Peyer's patch (tissue), 4 donors: ENCODE data around the genes G6PC3 and TMUB2.

GRCh38 chr17:43464022-43465004, 19.5 kb upstream of the DHX8 start:
- PRO-cap: no peak
- RAMPAGE, long total RNA, 4 experiments: no peak in any of the 4 experiments

- PRO-cap: no peak
- RAMPAGE, long total RNA, 4 experiments: no peak in any of the 4 experiments
Measured at GRCh38 chr17:43477892-43478345, 5.9 kb upstream of the DHX8 start.

DNA sequence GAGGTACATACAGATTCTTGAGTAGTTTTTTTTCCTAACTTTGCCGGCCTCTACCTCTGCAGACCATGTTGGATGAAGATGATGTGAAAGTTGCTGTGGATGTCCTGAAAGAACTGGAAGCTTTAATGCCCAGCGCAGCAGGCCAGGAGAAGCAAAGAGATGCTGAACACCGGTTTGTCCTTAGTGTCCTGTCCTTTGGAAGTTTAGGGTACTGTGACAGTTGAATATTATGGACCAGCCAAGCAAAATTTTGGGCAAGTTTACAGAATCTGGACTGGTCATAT, 8.3 kb downstream of the DHX8 start:
- PRO-cap: no peak
- RAMPAGE, long total RNA, 4 experiments: no peak in any of the 4 experiments

GRCh38 chr17:43526214-43526663, 19.9 kb downstream of the ETV4 start:
- PRO-cap: no peak
- RAMPAGE, long total RNA, 4 experiments: no peak in any of the 4 experiments

DNA sequence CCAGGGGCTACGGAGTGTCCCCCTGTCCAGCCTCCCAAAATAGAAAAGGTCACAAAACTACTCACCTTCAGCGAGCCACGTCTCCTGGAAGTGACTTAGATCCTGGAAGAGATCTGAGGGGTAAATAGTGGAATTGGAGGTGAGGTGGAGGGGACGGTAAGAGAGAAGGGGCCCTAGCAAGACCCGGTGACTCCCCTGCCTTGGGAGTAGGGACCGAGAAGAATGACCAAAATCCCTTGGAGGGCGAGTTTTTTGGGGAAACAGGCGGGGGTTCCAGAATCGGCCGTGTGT, 1.3 kb downstream of the ETV4 start:
- PRO-cap: no peak
- RAMPAGE, long total RNA, 4 experiments: no peak in any of the 4 experiments

- PRO-cap: no peak
- RAMPAGE, long total RNA, 4 experiments: no peak in any of the 4 experiments
Measured at GRCh38 chr17:43556402-43556818, 10.3 kb upstream of the ETV4 start.

- PRO-cap: no peak
- RAMPAGE, long total RNA, 4 experiments: no peak in any of the 4 experiments
Measured at GRCh38 chr17:43755219-43755833, 3.3 kb downstream of the SOST start.

DNA sequence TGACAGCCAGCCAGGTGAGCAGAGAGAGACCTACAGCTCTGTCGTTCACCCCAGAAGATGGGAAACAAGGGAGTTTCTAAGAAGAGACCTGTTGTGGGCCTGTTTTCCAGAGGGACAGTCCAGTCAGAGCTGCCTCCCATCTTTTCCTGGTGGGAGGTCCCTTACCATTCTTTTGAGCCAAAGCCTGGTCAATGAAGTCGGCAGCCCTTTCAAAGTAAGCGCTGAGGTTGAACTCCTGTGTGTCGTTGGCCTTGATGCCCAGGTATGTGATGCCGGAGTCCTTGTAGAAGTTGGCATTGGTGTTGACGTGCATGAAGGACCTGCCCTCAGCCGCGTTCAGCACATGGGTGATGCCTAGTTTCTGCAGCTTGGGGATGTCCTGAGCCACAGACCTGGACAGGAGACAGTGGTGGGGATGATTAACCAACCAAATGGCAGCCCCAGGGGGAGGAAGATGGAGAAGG, 4.2 kb downstream of the DUSP3 start:
- PRO-cap: no peak
- RAMPAGE, long total RNA, 4 experiments: no peak in any of the 4 experiments

DNA sequence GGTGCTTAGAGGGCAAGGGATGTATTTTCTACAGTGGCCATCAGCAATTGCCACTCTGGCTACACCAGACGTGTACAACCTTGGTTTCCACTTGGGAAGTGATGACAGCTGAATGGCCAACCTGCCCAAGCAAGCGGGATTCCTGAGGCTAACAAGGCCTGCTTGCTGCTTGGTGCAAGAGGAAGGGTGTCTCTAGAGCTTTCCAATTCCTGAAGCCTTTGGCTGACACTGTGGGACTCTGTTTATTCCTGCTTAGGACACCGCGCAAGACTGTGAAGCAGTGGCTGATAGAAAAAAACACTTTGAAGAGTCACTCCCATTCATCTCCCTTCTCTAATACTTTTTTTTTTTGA, 2.2 kb downstream of the DUSP3 start:
- PRO-cap: no peak
- RAMPAGE, long total RNA, 4 experiments: no peak in any of the 4 experiments

DNA sequence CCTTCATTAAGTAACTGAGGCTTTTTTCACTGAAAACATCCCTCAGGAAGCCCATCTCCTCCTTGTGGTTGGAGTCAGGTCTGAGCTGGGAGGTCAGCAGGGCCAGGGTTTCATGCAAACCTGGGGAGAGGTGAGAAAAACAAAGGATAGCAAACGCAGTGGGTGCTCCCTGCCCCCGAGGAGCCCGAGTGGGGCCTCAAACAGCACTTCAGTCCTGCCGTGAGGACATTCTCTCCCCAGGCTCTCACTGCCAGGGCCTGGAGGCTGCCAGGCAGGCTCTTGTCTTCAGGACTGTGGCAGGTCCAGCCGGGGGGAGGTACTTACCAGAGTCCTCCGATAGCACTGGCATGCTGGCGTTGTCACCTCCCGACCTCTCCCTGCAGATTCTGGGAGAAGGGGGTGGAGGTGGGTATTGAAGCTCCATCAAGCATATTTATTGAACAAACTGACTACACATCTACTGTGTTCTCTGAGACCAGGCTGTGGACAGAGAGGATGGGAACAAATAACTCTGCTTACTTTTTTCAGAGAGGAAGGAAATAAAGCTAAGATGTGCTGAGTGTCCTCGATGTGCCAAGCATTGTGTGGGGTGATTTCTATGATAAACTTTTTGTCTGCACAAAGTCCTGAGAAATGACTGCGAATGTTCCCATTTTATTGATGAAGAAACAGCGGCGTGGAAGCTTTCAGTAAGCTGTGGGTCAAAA, 1.2 kb downstream of the MPP3 start:
- PRO-cap: no peak
- RAMPAGE, long total RNA, 4 experiments: no peak in any of the 4 experiments

- PRO-cap: no peak
- RAMPAGE, long total RNA, 4 experiments: no peak in any of the 4 experiments
Measured at GRCh38 chr17:43846241-43846729, 691 bp upstream of the CD300LG start.

- PRO-cap: no peak
- RAMPAGE, long total RNA, 4 experiments: no peak in any of the 4 experiments
Measured at GRCh38 chr17:43927128-43927711, 15.1 kb downstream of the PPY start.

DNA sequence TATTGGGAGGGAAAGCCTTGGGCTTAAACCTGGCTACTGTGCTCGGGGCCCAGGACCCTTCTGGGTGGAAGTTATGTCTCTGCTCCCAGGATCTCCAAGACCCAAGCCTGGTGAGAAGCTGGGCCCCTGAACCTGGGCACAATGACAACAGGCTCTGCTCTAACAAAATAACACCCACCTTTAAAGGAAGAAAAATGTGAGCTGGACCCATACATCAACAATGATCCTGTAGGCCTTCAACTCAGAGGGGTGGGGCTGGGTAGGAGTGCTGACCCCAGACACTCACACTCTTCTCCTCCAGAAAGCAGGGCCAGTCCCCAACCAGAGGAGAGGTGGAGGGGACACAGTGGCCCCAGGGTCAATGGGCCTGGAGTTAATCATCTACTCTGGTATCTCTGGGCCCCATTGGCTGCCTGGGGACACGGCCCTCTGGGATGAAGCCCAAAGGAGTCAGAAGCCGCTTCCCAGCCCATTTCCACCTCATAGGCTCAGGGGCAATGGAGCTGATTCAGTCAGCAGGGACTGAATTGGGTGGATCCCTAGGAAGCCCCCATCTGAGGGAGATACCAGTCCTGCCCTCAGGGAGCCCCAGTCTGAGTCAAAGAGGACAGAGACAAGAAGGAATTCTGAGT, 3.1 kb upstream of the NAGS start:
- PRO-cap: no peak
- RAMPAGE, long total RNA, 4 experiments: no peak in any of the 4 experiments

GRCh38 chr17:44004792-44005550, 549 bp downstream of the NAGS start:
- PRO-cap: unidirectional peak, plus-strand start at chr17:44004998; bidirectional peak, plus-strand start at chr17:44005187, minus-strand start at chr17:44005057; bidirectional peak, plus-strand start at chr17:44005517, minus-strand start at chr17:44005406
- RAMPAGE, long total RNA, 4 experiments: start-site peak on the plus strand in 1 of 4 experiments, at chr17:44005499-44005528 at its widest, 129 reads per replicate

DNA sequence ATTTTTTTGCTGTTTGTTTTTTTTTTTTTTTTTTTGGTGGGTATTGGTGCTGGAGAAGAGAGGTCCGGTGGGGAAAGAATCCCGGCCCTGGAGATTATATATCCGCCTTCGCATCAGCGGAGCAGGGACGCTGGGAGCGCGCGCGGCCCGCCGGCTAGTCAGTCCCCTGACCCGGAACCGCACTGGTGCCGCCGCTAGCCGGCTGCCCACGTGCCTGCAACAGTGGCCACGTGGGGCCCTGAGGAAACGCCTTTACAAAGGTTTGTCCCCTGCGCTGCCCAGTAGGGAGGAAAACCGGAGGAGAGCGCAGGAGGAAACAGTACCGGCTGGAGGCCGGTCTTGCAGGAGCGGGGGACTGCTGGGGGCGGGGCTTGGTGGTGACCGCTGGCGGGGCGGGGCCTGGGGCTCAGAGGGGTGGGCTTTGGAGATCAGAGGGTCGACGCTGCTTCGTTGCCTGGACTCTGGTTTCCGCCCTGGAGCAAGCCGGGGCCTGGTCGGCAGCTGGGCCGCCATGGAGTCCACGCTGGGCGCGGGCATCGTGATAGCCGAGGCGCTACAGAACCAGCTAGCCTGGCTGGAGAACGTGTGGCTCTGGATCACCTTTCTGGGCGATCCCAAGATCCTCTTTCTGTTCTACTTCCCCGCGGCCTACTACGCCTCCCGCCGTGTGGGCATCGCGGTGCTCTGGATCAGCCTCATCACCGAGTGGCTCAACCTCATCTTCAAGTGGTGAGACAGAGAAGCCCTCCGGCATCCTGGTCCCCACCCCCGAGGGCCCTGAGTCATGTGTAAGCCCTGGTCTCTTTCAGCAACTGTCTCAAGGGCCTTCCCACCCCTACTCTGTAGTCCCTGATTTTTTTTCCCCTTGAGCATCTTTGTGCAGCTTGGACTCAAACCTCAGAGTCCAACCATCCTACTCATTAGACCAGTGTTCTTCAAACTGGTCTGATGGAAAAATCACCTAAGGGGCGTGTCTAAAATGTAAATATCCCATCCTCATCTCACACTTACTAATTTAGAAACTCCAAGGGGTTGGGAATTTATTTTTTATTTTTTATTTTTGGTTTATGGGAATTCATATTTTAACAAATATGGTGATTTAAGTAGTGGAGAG, at the start of gene G6PC3:
TSS of gene G6PC3 (plus strand) at position 281 of the 1,114 bp plus-strand sequence.
- PRO-cap: bidirectional peak, plus-strand start at position 319 of the sequence, minus-strand start at position 168 of the sequence; unidirectional peak, minus-strand start at position 710 of the sequence
- RAMPAGE, long total RNA, 4 experiments: start-site peak on the plus strand in 2 of 4 experiments, centred at positions 439 to 440 of the sequence, 9 to 18 reads per replicate

DNA sequence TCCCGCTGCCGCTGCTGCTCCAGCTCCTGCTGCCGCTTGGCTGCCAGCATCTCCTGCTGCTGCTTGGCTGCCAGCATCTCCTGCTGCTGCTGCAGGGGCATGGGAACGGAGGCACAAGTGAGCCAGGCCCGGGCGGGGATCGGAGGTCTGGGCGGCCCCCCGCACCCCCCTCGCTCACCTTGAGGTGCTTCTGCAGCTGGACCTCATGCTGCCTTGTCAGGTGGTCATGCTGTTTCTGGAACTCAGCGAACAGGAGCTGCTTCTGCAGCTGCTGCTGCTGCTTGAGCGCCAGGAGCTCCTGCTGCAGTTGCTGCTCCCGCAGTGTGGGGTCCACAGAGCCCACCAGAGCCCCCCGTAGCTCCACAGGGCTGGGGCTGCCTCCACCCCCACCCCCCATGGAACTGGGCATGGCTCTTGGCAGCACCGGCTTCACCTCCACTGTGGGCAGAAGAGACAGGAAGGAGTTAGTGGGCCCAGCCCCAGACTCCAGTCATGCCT, 22.9 kb downstream of the G6PC3 start:
- PRO-cap: no peak
- RAMPAGE, long total RNA, 4 experiments: no peak in any of the 4 experiments

DNA sequence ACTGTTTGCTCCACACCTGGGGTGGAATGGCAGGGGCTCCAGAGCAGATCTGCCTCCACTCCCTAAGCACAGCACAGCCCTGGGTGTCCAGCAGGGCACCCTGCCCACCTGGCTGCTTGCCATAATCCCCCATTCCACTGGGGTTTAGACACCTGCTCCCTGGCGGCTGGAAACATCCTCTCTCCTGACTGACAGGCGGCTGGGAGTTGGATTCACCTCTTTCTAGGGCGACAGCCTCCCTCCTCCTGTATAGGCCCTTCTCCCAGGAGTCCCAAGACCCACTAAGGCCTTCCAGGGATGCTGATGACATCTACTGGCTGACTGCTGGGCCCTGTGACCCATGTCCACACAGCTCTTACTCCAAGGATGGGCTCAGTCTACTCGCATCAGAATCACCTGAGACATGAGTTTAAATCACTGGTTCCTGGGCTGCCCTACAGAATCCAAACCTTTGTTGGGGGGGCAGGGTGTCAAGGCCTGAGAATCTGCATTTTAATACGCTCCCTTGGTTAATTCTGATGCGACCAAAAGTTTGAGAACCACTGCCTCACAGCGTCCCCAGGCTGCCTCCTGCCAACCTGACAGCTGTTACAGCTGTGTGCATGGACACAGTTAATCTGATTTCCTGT, 17.8 kb downstream of the HDAC5 start:
- PRO-cap: no peak
- RAMPAGE, long total RNA, 4 experiments: no peak in any of the 4 experiments

DNA sequence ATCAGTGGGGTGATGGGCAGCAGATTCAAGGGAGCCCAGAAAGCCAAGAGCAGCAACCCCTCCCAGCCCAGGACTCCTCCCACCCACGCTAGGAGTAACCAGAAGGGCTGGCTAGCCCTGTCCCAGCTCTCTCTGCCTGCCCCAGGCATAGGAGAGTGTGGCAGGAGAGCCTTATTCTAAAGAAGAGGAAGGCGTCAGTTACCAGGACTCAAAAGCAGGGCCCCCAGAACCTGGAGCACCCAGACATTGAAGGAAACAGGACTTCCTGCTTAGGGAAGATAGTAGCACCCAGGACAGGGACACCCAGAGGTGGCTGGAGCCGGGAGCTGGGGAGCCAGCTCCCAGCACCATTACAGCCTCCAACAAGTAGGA, 10.4 kb downstream of the HDAC5 start:
- PRO-cap: no peak
- RAMPAGE, long total RNA, 4 experiments: no peak in any of the 4 experiments

- PRO-cap: bidirectional peak, plus-strand start at chr17:44186985, minus-strand start at chr17:44186671; bidirectional peak, plus-strand start at chr17:44187289, minus-strand start at chr17:44187206
- RAMPAGE, long total RNA, 4 experiments: start-site peak on the plus strand in 4 of 4 experiments, at chr17:44186945-44187425 at its widest, 13 to 93 reads per replicate
Measured at GRCh38 chr17:44186791-44188031, at the start of gene TMUB2. TSS of gene TMUB2 (plus strand) at chr17:44186972.

DNA sequence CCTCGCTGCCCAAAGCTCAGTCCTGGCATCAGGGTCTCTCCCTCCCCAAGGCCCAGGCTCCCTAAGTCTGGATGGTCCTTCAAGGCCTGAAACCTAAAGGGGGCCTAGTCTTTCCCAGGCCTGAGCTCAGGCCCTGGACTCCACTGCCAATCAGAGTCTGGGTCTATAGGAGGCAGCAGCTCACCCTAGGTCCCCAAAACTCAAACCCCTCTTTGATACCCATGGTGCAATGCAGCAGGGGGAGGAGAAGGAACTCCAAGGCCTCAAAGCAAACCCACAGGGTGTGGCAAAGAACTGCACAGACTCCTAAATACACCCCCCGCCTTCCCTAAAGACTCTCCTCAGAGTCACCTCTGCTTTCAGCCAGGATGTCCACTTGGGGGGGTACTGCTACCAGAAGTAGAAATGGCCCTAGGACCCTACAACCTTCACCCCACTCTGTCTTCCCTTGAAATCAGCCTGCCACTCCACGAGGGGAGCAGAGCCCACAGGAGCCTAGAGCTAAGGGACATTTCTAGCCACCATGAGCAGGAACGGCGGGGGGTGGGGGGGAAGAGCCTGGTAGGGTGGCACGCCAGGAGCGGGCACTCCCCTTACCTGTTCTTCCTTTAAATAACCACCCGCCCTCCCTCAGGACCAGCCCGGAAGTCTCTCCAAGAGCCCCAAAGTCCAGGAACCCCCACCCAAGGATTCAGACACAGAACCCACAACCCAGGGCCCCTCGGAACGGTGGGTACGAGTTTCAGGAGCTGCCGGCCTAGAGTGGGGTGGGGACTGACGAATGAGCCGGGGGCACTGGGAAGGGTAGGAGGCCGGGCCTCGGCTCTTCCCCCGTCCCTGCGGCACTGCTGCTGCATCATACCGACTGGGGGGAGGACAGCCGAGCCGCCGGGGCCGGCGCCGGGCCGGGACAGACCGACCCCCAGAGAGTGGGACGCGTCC, 1.2 kb downstream of the ATXN7L3 start:
- PRO-cap: unidirectional peak, plus-strand start at position 293 of the sequence; bidirectional peak, plus-strand start at position 861 of the sequence, minus-strand start at position 610 of the sequence
- RAMPAGE, long total RNA, 4 experiments: no peak in any of the 4 experiments